Left lobe of liver (tissue), 1 donor: ENCODE measurements around a stretch of chr20.

GRCh38 chr20:58308249-58308658 lies 1.3 kb upstream of the RAB22A start:
- PRO-cap, result no peak

DNA sequence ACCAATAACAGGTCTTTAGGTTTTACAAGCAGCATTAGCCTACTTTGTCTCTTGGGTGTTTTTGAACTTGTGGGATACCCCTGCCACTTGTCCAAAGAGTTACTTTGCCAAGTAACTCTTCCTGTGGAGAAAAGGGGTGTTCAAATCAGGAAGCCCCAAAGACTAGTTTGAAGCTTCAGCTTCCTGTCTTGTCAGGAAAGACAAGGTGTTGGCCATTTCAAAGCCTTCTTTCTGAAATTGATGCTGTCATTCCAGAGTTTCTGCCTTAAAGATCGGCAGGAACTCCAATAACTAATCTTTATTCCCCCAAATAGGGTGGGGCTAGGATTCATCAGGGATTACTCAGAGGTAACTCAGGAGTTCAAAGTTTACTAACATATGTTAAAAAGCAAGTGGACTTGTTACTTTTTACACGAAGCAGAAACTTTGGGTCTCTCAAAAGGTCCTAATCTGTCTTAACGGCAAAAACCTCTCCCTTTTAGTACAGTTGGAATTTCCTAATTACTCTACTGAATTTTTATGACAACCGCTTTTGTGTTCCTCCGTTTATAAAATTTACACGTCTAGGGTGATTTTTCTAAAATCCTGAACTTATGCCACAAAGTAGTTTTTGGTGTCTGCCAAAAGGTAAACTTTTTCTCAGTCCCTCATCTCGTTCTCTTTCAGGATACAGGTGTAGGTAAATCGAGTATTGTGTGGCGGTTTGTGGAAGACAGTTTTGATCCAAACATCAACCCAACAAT lies 1.0 kb downstream of the RAB22A start:
- PRO-cap, result no peak

- PRO-cap, result no peak
These were observed 1.5 kb downstream of the STX16 start for GRCh38 chr20:58652641-58652923.

DNA sequence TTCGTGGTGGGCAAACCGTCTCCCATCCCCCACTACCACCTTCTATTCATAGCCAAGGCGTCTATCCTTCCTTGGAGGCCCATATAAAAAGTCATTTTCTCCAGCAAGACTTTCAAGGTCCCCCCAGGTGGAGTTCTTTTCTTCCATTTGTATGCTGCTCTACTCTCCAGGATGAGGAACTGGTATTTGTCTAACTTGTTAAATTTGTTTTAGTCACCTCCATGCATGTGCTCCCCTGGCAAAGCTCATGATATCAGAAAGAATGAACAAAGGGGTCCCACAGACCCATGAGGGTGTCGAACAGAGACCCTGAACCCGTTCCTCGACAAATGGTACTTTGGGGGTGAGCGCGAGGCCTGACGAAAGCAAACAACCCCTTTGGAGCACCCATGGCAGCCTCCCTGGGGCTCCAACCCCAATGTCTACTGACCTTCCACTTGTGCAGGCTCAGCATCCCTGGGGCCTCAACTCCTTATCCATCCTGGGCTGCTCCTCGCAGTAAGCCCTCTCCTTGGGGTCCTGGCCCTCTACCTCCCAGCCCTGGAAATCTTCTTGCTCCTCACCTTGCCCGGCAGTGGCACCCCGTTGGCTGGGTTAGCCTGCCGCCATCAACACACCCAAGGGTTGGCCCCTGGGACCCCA lies 41.0 kb upstream of the GNAS start:
- PRO-cap, result no peak

DNA sequence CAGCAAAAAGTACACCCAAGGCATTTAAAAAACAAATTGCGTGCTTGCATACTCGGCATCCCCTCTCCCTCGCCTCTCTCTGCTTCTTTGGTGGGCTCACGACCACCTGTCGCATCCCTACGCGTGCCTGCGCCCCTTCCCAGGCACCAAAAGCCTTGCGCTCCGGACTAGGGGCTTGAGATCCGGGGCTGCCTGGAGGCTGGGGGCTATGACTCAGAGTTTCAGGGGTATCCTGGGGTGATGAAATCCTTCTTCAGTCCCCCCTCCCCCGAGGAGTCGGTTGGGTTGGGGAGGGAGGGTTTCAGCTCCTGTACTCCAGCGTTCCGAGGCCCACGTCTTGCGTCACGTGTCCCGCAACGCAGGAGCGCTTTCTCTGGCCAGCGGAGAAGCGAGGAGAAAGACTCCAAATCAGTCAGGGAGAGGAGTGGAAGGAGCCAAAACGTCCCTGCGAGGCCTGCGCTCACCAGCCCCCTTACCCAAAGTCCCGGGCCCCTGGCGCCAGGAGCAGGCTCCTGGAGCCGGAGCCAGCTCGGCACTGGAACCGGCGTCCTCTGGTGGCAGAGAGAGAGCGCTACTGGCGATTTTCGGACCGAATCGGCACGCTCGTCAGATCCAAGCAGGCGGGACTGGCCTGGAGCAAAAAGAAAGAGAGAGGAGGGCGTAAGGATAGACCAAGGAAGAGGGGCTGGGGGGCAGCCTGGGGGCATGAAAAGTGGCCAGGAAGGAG lies 38.7 kb upstream of the GNAS start:
- PRO-cap, result no peak

- PRO-cap, result no peak
These were observed 37.5 kb upstream of the GNAS start for GRCh38 chr20:58853666-58854125.

DNA sequence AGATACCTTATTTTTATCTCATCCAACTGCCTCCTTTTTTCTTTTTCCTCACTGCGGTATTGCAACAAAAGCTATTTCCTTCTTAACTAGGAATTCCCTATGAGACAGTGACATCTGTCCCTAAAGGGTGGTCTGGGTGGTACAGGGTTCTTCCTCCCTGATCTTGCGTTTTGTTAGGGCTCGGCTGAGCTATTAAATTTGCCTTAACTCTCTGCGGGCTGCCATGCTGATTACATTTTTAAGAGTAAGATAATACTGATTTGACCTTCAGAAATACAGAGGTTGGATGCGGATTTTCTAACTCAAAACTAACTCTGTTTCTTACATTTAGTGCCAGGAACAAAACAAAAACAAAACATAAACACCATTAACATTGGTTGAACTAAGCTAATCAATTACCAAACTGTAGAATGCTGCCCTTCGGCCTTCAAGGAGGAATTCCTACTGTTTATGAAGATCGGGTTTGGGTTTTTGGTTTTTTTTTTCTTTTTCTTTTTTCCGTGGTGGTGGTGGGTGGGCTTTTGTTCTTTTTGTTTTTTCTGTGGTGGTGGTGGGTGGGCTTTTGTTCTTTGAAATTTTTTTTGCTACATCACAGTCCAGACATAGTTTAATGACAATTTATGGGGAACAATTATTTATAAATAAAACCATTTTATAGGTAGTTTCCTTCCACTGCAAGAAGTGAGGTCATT lies 6.7 kb downstream of the GNAS start:
- PRO-cap, result no peak

- PRO-cap, result no peak
These were observed 11.3 kb downstream of the GNAS start for GRCh38 chr20:58902567-58902849.

DNA sequence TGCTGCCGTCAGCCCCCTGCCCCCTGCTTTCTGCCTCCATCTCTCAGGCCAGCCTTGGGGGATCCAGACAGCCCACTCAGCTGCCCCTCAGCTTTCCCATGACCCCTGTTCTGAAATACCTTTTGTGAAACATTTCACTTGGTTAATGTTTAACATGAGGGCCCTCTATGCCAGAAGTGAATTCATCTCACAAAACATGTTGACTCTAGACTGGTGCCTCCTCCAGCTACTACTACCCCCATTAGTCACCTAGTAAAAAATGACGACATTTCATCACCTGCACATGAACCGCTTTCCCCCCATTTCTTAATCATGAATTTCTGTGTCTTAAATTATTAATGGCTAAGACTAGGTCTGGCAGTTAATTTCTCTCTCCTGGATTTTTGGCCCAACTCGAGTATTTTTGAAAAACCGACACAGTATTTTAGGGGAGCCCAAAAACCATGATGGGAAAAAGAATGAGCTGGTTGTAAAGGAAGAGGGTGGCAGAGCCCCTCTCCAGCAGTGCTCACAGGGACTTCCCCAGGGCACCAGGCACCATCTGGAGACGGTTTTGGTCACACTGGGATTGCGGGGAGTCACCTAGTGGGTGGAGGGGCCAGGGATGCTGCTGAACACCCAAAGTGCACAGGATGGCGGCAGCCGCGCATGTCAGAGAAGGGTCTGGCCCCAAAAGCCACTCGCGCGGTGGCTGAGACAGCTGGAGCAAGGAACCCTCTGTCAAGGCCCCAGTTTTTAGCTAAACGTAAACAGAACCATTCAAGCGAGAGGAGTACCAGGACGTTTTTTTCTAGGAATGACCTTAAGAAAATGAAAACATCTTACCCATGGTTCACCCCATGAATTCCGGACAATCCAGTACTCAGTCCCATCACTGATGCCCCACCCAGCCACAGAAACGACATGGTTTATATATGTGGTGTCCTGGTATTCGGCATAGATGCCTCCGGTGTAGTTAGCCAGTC lies 11.0 kb downstream of the CTSZ start:
- PRO-cap, result bidirectional peak, plus-strand start at position 202 of the sequence, minus-strand start at position 100 of the sequence

- PRO-cap, result unidirectional peak, plus-strand start at chr20:59005195; unidirectional peak, plus-strand start at chr20:59005442
These were observed 2.0 kb downstream of the CTSZ start for GRCh38 chr20:59004598-59005868.

- PRO-cap, result bidirectional peak, plus-strand start at chr20:59006135, minus-strand start at chr20:59006095
These were observed 1.0 kb downstream of the CTSZ start for GRCh38 chr20:59005869-59006562.

DNA sequence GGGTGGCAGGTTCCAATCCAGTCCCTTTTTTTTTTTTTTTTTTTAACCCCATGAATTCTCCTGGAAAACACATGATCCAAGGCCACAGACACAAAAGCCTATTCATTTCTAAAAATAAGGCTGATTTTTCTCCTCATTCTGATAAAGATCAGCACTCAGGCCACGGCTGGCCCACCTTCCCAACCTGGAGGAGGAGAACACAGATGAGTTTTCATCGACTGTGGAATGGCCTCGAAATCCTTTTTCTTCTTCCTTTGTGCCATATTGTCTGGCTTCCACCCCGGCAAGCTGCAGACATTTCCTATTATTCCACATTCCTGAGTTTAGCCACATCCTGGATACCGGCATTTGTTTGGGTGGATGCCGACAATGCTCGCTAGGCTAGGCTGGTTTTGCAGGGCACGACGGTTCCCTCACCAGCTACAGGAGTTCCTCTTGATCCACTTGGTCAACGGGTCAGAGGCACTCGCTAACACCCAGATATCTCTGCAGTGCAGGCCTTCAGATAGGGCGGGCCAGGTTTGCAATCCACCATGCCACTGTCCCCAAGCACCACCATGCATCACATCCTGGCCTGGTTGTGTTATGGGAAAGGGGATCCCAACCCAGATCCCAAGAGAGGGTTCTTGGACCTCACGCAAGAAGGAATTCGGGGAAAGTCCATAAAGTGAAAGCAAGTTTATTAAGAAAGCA lies 4.0 kb upstream of the CTSZ start:
- PRO-cap, result no peak

DNA sequence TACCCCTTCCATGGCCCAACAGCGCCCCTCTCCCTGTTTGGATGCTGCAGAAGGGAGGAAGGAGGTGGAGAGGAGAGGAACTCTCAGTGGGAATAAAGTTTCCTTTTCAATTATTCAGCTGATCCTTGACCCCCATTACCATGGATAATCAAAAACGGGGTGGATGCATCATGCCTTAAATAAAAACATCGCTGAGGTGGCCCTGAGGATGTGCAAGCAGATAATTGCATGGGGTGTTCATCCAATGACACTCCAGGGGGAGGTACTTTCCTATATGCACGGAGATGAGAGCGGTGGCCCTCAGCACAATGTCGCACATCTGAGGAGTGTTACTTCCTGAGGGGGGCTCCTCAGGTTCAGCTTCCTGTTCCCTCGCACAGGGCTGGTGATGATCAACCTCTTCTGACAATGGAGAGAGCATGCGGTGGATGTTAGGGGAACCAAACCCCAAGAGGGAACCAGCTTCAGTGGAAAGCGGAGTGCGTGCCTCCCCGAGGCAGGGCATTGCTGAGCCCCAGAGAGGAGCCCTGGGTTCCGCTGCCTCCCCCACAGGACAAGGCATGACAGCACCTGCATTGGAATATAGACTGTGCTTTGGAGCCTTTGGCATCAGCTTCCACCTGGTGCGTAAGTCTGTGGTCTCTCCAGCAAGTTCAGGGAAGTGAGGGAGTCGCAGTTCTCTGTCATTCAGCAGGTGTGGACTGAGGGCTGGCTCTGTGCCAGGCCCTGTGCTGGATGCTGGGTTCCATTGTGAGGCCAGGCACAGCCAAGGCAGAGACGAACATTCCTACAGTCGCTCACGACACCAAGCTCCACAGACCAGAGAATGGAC lies 4.1 kb upstream of the ZNF831 start:
- PRO-cap, result no peak

DNA sequence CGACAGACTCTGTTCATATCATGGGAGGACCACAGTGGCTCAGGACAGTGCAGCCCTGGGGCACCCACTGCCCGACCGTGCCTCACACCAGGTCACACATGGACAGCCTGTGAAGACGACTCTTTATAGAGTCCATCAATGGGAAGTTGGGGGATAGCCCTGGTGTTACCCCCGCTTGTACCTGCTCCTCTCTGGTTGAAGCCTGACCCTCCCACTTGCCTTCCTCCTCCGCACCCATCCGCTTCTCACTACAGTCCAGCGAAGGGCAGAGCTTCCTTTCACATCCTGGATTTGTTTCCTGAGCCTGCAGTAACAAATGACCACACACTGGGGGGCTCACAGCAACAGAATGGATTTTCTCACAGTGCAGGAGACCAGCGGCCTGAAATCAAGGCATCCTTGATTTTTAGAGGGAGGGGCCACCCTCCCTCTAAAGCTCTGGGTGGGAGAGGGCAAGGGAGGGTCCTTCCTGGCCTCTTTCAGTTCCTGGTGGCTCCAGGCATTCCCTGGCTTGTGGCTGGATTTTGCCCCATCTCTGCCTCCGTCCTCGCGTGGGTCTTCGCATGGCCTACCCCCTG lies 15.6 kb downstream of the ZNF831 start:
- PRO-cap, result no peak

- PRO-cap, result no peak
These were observed 32.0 kb downstream of the ZNF831 start for GRCh38 chr20:59195512-59196056.

GRCh38 chr20:59586022-59586614 lies 18.2 kb upstream of the PHACTR3 start:
- PRO-cap, result no peak

GRCh38 chr20:59820863-59821167 lies 112.6 kb downstream of the SYCP2 start:
- PRO-cap, result no peak

DNA sequence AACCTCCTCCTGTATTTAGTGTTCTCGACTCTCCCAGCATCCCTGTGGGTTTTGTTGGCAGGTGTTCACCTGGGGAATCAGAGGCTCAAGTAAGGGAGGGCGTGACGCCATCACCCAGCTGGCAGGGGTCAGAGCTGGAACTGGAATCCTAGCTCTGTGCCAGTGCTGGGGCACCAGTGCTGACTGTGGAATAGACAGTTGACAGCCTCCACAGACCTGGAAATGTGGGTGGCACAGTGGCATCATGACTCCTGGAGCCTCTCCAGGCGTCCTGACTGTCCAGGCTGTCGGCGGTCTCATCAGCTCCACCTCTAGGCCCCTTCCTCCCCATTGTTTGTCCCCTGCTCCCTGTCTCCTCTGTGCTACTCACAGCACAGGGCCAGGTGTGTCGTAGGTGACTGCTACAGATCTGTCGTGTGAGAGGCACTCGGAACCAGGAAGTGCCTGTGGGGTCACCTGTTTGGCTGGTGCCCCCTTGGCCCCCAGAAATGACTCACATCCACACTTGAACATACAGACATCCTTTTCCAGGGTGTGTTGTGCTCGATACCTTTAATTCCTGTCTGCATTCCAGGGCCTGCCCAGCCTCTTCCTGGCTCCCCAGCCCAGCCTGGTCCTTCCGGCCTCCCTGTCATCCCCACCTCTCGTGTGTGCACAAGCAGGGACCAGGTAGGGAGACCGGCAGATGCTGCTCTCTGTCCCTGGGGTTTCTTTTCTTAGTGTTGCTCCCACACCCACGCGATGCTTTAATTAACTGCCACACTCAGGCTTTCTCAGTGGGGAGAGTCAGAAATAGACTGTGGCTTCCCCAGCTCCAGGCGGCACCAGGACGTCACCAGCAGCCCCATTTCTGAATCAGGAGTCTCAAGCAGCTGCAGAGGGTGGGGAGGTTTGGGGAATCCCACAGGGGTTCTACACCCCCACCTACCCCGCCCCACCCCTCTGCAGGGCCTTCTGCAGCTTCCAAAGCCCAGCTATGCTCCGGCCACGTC lies 102.4 kb downstream of the SYCP2 start:
- PRO-cap, result no peak

DNA sequence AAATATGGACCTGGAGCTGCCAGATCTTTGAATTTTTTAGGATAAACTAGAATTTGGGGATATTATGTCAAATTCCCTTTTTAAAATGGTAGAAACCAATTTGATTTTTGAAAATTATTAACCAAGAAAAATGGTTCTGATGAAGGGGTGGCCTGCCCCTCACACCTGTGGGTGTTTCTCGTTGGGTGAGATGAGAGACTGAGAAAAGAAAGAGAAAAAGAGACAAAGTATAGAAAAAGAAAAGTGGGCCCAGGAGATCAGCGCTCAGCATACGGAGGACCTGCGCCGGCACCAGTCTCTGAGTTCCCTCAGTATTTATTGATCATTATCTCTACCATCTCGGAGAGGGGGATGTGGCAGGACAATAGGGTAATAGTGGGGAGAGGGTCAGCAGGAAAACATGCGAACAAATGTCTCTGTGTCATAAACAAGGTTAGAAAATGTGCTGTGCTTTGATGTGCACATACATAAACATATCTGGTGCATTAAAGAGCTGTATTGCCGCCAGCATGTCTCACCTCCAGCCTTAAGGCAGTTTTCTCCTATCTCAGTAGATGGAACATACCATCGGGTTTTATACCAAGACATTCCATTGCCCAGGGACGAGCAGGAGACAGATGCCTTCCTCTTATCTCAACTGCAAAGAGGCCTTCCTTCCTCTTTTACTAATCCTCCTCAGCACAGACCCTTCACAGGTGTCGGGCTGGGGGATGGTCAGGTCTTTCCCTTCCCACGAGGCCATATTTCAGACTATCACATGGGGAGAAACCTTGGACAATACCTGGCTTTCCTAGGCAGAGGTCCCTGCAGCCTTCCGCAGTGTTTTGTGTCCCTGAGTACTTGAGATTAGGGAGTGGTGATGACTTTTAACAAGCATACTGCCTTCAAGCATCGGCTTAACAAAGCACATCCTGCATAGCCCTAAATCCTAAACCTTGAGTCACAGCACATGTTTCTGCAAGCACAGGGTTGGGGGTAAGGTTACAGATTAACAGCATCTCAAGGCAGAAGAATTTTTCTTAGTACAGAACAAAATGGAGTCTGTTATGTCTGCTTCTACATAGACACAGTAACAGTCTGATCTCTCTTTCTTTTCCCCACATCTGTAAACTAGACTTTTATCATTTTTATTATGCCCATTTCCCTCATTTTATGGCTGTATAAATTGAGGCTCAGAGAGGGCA lies 83.2 kb downstream of the CDH26 start:
- PRO-cap, result no peak

GRCh38 chr20:60062380-60062966 lies 104.2 kb downstream of the CDH26 start:
- PRO-cap, result no peak